Occipital lobe (tissue), 2 donors: ENCODE data around the genes H3C4, H2AC7 and H4C6.

GRCh38 chr6:24902988-24903305, 32.8 kb downstream of the RIPOR2 start:
- RAMPAGE, long total RNA, result no peak

GRCh38 chr6:24961004-24961526, 25.3 kb upstream of the RIPOR2 start:
- RAMPAGE, long total RNA, result no peak

- RAMPAGE, long total RNA, result no peak
Measured at GRCh38 chr6:25004350-25004827, 68.6 kb upstream of the RIPOR2 start.

- RAMPAGE, long total RNA, result no peak
Measured at GRCh38 chr6:25053673-25054554, 118.2 kb upstream of the RIPOR2 start.

GRCh38 chr6:25083676-25084301, 148.0 kb upstream of the RIPOR2 start:
- RAMPAGE, long total RNA, result no peak

DNA sequence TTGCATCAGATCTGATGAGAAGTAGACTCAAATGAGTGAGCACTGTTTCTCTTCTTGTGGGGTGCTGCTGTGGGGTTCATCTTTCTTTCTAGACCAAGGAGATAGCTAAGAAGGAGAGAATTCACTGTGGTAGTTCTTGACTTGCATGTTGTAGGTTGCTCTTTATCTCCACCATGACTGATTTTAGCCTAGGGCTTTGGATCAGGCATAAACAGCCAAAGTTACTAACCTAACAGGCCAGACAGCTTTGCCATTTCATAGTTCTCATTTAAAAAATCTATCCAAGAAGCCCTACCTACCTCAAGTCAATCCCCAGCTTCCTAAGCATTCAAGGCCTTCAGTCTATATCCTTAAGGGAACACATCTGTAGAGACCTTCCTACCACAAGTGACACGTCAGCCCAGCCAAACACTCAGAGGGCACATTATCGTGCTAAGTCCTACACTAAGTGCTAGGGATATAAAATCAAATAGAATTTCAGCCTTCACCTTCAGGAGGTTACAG, 107.8 kb upstream of the CARMIL1 start:
- RAMPAGE, long total RNA, result no peak

DNA sequence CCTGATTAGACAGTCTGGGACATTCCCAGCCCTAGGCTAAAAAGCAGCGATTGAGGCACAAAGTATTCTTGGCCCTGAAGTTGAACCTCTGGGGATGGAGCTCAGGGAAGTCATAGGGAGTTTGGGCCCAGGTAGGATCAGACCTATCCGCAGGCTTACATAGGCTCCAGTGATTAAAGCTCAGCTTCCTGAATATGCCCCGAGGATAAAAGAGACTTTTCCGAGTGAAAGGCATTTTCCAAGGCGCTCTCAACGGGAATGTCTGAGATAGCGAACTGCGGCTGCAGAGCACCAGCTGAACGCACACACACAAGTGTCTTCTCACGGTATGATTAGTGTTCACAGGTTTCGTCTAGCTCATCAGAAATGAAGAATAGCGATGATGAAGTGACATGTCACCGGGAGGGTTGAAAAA, 717 bp upstream of the CARMIL1 start:
- RAMPAGE, long total RNA, result no peak

- RAMPAGE, long total RNA, result no peak
Measured at GRCh38 chr6:25280518-25280749, 1.3 kb downstream of the CARMIL1 start.

DNA sequence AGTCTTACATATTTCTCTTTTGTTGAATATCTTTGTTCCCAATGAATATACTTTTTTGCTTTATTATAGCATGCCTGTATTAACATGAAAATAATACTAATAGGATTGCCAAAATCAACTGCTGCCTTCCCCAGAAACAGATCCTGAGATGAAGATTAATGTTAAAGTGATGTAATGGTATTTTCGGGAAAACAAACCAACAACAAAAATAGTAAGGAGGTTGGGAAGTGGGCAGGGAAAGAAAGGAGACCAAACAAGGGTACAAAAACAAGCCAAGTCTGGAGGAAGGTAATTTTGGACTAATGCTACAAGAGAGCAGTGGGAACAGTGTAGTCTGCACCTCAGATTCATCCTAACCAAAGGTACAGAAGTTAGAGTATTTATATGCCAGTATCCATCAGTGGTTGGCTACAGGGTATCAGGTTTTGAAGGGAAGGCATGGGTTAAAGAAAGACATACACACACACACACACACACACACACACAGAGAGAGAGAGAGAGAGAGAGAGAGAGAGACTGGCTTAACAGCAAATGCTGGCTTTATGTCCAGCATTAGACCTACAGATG, 3.6 kb upstream of the SLC17A1 start:
- RAMPAGE, long total RNA, result no peak

DNA sequence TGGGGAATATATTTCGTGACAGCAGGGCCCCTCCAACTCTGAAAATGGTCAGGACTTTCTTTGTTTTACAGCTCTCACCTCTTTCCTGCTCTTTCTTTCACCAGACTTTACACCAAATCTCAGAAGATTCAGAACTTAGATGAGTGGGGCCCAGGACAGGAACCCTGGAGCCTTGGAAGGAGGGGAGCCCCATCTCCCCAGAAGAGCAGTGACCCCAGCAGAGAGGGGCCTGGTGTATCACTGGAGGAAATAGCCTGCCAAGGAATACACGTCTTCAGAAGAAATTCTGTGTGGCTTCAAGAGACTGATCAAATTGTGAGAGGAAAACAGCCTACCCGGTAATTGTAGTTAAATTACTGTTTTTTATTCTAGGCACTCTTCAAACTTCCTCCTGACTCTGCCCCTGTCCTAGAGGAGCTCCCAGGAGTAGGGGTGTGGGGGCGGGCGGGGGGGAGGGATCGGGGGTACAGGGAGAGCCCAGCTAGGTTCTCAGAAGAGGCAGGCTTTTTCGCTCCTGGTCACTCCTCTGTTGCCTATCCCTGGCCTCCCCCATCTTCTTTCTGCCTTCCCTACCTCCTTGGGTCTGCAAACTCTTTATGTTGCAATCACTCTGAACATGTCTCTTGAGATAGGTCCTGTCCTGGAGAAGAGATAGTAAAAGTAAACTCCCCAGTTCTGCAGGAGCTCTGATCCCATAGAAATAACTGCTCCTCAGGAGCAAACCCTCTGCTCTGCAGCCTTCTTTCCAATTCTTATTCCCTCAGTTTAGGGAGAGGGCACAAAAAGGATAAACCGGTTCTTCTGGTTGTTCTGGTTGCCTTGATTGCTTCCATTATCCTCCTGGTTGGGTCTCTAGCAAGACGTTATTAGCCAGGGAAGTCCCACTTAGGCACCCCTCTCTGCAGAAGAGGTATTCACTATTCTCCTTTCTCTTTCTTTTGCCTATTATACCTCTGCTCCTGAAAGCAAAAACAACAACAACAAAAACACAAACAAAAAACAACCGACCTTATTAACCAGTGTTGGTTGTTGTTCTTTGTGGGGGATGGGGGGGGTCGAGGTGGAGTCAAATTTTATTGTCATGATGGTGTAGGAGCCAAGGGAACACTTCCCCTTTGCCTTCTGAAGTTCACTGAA, 711 bp downstream of the TRIM38 start:
- RAMPAGE, long total RNA, result no peak

DNA sequence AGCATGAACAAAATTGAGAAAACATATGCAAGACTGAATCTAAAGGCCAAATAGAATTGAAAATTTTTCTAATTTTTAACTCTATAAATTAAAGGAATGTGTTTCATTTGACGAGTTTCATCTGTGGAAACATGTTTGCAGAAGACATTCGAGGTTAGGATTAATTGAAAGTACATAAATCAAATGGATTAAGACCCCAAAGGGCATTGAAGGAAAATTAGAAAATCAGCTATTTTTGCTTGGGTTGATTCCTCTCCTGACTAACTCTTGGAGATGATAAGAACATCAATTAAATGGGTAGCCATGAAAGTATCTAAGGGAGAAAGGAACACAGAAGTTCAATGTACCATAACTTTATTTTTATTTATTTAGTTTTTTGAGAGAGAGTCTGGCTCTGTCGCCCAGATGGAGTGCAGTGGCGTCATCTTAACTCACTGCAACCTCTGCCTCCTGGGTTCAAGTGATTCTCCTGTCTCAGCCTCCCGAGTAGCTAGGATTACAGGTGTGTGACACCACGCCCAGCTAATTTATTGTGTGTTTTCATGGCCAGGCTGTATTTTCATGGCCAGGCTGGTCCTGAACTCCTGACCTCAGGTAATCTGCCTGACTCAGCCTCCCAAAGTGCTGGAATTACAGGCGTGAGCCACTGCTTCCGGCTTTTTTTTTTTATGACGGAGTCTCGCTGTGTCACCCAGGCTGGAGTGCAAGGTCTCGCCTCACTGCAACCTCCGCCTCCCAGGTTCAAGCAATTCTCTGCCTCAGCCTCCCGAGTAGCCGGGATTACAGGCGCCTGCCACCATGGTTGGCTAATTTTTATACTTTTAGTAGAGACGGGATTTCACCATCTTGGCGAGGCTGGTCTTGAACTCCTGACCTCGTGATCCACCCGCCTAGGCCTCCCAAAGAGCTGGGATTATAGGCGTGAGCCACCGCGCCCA, 3.7 kb downstream of the H1-2 start:
- RAMPAGE, long total RNA, result no peak

- RAMPAGE, long total RNA, result no peak
Measured at GRCh38 chr6:26056163-26056331, 223 bp downstream of the H1-2 start.

- RAMPAGE, long total RNA, result no peak
Measured at GRCh38 chr6:26103185-26103551, 565 bp upstream of the H4C3 start.

DNA sequence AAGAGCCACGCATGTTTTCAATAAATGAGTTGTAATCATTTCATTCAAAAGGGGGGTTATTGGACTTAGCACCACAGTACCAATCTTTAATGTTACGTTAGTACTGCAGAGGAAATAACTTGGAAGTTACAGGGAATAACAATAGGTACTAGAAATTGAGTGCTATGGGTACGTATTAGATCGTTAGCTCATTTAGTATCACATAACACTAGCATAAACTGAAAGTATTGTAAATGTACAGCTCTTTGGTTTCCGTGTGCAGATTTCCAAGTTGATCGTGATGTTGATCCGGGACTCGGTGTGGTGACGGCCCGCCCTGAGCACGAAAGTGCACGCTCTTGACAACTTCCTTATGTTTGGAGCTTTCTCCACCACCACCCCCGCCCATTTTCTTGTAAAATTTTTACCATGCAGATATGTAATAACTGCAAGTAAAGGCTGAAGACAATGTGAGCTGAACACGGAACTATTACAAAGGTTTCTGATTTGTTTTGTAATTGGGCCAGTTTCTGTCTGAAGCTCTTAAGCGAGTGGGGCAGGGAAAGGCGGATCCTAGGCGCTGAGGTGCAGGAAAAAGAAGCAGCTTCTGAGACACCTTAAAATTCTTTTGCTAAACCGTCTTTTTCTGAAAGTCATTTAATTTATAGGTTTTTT, 801 bp downstream of the H2BC5 start:
- RAMPAGE, long total RNA, result no peak

- RAMPAGE, long total RNA, result start-site peak on the minus strand at chr6:26197284-26197290, 372 and 662 reads in 2 replicates
Measured at GRCh38 chr6:26196486-26197376, at the start of gene H3C4. Gene H3C4, minus strand, starts transcription at chr6:26197286.

- RAMPAGE, long total RNA, result no peak
Measured at GRCh38 chr6:26198701-26199398, at the start of gene H2AC7. Gene H2AC7, minus strand, starts transcription at chr6:26199293.

DNA sequence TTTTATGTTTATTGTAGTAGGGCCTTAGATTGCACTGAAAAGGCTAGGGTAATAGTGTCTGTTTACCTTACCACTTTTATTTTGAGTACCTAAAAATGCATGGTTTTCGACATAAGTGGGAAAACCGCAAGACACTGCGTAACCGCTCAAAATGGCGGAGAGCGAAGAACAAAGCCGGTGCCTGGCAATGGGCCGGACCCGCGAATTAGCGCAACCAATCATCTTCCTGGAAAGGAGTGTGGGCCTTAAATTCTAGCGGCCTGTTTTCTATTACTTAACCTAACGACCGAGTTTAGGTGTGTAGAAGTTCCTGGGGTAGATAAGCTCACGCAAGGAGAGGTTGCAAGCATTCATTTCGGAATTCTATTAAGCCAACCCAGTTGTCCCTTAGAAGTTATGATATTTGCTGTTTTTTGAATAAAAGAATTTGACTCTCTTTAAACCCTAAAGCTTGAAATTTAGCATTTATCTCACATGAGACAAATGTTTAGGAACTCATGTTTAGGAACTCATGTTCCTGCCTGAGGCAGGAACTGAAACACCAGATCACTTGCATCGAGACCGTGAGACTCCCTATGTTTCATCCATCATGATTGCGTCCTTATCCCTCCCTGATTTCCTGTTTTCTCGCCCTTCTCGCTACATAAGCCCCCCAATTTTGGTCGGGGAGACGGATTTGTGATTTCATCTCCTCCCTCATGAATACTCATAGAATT, 931 bp downstream of the H4C5 start:
- RAMPAGE, long total RNA, result no peak

- RAMPAGE, long total RNA, result start-site peak on the plus strand at chr6:26240319-26240397, 7,568 and 5,434 reads in 2 replicates
Measured at GRCh38 chr6:26240010-26241006, at the start of gene H4C6. Gene H4C6, plus strand, starts transcription at chr6:26240393.

GRCh38 chr6:26274528-26274842, 1.8 kb downstream of the H2BC10 start:
- RAMPAGE, long total RNA, result no peak

GRCh38 chr6:26439394-26439593, 1.0 kb upstream of the BTN3A3 start:
- RAMPAGE, long total RNA, result no peak